Temporal lobe (tissue), 2 donors: Measurements from ENCODE around the gene HSPA13.

DNA sequence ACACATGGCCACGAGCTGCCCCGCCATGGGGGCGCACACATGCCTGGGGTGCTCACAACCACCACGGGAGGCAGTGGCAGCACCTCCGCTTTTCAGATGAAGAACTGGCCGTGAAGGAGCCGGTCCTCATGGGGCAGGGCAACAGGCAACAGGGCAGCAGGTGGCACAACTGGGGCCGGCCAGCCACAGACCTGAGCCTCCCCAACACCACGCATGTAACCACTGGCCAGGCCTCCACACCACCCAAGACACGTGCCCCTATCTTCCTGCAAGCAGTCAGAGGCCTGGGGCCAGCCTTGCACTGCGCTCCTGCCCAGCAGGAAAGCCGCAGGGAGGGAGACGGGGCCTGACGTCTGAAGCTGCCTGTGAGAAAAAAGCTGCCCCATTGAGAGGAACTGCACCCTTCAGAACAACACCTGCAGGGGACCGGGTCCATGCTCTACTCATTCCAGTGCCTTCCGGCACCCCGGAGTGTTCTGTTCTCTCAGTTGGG, 5403.8 kb upstream of the TPTE start:
- RAMPAGE, long total RNA = no peak

DNA sequence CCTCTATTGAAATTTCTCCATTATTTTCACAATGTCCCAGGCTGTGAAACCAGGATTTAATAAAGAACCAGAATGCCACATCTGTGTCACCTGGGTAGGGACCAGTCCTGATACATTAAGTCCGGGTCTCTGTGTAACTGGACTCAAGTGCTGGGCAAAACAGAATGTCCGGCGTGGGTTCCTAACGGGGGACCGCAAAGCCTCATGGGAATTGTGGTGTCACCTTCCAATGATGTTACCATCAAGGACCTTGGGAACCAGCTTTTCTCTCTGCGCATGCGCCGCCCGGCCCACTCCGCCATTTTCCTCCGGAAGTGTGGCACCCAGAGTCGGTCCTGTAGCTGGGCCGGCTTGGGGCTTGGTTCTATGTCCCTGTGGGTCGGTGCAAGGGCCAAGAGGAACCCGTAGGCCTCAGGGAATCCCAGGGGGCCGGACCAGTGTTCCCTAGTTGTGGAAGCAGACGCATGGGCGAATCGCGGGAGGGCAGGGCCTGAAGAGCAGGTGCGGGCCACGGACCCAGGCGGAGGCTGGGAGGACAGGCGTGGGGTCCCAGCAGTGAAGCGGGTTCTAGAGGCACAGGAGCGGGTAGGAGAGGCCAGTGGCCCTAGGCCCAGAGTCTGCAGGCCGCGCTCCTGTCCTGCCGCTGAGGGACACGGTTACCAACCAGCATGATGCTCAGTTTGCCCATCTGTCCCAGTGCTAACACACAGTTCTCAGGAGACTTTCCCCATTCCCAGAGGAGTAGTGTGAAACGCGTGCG, 1762.4 kb upstream of the TPTE start:
- RAMPAGE, long total RNA = no peak

GRCh38 chr21:8990068-8991044, 1531.0 kb upstream of the TPTE start:
- RAMPAGE, long total RNA = no peak

DNA sequence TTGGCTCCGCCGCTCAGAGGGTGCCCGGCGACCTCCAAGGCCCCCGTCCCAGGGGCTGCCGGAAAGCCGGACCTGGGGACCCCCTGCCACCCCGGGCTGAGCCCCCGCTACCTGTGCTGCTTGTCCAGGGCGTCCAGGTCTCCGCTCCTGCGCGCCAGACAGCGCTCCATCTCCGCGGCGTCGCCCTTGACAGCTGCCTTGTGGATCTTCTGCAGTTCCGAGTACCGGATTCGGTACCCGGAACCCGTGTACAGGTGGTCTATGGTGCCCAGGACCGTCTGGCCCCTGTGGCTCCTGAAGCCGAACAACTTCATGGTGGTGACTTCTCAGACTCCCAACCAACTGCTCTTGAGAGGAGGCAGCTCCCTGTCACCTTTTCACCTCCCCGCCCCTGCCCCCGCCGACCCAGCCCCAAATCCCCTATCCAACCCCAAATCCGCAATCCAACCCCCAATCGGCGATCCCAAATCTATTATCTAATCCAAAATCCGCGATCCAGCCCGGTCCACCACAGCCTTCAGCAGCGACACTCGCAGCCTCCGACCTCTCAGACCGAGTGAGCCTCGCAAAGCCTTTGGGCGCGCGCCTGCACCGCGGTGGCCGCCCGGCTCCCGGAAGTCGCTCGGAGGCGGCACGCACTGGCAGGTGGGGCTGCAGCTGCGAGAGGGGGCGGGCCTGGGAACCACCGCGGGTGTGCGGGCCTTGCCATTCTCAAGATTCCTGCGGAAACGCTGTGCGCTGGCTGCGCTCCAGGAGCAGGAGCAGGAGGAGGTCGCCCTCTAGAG, 231.0 kb downstream of the LIPI start:
- RAMPAGE, long total RNA = no peak

DNA sequence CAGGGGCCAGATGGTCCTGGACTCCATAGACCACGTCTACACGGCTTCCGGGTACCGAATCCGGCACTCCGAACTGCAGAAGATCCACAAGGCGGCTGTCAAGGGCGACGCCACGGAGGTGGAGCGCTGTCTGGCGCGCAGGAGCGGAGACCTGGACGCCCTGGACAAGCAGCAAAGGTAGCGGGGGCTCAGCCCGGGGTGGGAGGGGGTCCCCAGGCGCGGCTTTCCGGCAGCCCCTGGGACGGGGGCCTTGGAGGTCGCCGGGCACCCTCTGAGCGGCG, 146.5 kb downstream of the LIPI start:
- RAMPAGE, long total RNA = no peak

DNA sequence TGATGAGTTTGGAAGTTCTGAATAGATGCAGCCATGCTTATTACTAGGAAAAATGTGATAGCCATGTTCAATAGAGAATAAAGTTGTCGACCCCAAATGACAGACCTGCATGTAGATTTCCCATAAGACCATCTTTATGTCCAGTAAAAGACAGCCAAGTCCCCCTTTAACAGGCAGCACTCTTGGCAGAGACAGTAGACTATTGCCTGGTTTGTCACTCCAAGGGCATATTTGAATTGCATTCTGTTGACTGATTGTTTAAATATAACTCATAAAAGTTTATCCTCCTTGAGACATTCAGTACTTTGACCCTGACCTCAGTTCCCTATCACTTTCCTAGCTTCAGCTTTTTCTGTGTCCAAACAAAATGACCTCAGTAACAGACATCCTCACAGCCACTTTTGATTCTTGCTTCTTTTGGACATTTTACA, 51.0 kb downstream of the RBM11 start:
- RAMPAGE, long total RNA = no peak

- RAMPAGE, long total RNA = start-site peak on the minus strand at chr21:14383117-14383137, 121 and 144 reads in 2 replicates
These were observed at the start of gene HSPA13 for GRCh38 chr21:14382619-14383656. Gene HSPA13 (minus strand): TSS chr21:14383146.

DNA sequence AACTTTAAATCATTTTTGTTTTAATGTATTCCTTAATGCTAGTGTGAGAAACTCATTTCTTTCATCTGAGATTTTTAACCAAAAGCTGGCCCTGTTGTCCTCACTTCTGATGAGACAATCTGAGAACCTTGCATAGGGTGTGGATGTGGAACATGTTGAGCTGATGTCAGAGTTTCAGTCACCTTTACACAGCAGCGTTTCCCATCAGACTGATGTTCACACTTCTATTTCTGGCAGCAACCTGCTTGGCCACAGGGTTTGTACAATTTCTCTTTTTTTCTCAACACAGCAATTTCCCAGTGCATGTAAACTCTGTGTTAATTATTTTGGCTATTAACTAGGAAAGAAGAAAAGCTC, 70.4 kb upstream of the HSPA13 start:
- RAMPAGE, long total RNA = no peak

GRCh38 chr21:14517716-14518783, 28.1 kb downstream of the SAMSN1 start:
- RAMPAGE, long total RNA = no peak

DNA sequence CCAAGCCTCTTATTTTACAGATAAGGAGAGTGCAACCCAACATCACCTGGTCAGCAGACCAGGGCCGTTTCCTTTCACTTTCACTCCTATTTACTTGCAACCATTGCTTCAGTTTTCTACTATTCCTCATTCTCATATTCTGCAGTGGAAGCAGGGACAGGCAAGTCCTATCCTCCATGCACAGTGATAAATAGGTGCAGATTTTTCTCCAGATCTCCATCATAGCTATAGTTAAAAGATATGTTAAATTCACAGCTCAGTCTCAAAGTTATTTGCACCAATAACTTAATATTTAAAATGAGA, 56.6 kb upstream of the SAMSN1 start:
- RAMPAGE, long total RNA = no peak

GRCh38 chr21:14675625-14676056, 129.5 kb upstream of the SAMSN1 start:
- RAMPAGE, long total RNA = no peak

DNA sequence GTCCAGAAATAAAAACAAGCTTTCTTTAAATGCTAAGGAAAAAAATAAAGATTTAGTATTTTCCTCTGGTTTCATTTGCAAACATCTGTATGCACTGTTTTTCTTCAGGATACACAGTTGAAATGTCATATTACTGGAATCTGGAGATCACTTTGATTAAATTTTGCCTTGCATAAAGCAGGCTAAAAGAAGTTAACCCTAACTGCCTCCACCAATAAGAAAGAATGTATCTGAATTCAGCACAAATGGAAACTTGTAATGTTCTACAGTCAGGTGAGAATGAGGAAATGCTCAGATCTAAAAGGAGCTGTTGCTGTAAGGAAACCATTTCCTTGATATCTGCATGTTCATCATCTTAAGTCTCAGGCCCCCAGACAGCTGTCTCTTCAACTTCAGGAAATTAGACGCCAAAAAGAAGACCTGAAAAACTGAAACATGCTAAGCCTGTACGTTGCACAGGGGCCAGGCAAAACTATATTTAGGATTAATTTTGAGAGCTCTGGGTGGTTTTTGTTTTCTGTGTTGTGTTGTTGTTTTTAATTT, 130.0 kb upstream of the SAMSN1 start:
- RAMPAGE, long total RNA = no peak

DNA sequence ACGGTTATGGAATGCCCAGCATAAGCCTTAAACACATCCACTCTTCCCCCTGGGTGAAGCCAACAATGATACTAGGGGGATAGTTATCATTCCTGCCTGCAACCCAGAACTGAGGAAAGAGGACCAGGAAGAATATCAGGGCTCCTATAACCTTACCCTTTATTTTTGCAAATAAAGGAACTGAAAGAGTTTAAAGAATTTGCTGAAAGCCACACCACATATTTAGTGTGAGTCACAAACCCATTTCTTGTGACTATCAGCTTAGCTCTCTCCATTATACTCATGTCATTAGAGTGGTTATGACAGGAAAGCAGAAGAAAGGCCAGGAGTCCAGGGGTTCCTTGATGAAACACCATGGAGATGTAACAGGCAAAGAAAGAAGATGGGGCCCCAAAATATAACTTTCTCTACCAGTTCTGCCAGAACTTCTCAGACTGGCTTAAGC, 141.1 kb upstream of the SAMSN1 start:
- RAMPAGE, long total RNA = no peak

- RAMPAGE, long total RNA = no peak
These were observed 81.8 kb downstream of the NRIP1 start for GRCh38 chr21:14982819-14983665.

GRCh38 chr21:15002184-15002776, 62.5 kb downstream of the NRIP1 start:
- RAMPAGE, long total RNA = no peak

- RAMPAGE, long total RNA = no peak
These were observed 35.7 kb downstream of the NRIP1 start for GRCh38 chr21:15028891-15029658.

DNA sequence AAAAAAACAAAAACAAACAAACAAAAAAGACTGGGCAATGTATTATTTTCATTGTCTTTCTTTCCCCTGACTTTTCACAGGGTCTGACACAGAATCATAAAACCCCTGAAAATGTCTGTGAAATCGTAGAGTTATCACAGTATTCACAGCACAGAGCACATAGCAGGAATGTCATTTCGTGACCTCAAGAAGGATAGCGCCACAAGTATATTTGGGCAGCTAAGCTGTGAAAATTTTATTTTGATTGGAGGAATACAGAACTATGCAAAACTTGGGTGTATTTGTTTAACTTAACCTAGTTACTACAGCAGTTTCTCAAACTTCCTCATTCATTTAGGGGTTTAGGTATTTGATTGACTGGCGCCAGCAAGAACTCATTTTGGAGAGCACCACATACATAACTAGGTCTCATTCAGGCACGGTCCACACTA, 154.9 kb upstream of the NRIP1 start:
- RAMPAGE, long total RNA = no peak

GRCh38 chr21:15224317-15224989, 159.7 kb upstream of the NRIP1 start:
- RAMPAGE, long total RNA = no peak

DNA sequence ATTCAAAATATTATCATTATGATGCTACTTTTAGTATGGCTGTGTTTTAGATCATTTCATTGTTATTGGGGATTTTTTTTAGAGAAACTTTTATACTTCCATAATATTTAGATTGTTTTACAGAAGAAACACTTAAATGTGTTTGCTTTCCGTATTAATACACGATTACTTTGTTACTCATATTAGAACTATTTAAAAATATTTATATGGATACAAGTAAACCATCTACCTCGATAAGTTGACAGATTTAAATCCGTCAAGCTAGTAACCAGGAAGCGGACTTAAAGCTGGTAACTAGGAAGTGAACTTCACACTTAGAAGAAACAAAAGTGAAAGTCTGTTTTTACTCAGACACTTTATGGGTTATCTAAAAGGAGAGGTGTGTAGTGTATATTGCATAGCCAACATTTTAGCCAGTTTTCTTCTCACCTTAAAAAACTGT, 2.4 kb downstream of the USP25 start:
- RAMPAGE, long total RNA = no peak

DNA sequence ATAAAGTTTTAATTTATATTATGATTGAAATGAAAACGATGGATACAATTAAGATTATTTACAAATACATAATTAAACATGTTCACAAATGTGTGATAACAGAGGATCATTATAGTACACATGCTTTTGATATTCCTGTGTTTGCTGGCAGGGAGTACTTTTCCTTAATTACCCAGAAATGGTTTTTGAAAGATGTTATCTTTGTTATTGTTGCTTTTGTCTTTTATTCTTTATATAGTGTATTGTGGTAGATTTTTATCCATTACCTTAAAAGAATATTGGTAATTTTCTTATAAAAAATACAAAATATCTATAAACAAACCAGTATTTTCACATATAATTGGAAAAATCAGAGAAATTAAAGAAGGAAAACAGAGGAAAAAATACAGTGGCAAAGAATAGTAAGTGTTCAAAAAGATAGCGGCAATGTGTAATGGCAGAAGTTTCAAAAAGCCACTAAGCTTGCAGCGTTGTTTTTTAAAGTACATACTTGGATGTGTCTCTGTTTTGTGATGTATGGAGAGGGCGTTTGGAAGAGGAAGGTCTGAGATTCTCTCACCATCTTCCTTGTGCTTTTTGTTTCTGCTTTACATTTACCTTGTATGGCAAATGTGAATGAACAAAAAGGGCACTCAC, 75.8 kb downstream of the USP25 start:
- RAMPAGE, long total RNA = no peak